GM12892 (cell line): ENCODE data around the genes CDC42EP1, SH3BP1 and GCAT.

DNA sequence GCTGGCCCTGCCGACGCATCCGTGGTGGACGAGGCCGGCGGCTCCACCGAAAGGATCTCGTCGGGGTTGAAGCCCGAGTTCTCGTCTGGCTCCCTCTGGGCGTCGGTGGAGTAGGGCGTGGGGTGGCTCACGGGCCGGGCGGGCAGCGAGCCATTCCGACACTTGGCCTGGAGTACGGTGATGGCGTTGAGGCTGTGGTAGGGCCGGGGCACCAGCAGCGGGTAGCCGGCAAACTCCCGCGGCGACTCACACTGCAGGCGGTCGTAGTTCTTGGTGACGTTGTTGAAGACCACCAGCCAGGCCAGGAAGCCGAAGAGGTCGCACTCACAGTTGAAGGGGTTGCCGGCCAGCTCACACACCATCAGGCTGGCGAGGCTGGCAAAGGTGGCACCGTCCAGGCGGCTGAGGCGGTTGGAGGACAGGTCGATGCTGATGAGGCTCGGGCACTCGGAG lies 52.6 kb downstream of the ELFN2 start:
- RRBS, result 86% methylated on average over 7 of the region's 40 CpGs

DNA sequence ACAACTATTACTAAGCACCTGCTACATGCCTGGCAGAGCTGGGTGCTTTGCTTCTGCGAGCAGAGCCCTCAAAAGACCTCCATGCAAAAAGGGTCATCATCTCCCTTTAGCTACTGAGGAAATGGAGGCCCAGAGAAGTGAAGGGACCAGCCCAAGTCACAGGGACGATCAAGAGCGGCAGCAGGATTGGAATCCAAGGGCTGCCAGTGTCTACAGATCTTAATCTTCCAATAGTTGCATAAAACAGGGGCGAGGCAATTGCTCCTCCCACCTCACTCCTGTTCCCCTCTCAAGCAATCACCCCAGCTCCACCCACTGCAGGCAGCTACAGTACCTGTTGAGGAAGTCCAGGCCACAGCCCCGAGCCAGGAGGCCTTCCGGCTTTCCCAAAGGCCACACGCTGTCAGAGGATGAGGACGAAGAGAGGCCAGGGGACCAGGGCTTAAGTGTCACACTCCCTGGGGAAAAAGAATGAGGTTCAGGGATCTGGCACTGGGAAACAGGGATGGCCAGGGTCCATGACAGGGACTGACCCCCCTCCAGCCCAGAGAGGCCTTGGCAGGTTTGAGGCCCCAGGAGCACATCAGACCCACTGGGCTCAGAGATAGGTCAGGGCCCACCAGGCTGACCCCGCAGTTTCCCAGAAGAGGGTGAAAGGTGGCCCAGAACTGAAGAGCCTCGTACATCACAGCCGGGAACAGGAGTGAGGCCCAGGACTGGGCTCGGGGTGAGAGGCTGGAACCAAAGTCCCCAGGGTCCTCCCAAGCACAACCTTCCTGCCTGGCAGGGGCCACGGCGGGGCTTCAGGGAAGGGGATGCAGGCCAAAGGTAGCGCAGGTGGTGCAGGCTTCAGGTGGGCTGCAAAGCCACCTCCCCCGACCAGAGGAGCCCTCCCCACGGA lies 16.3 kb upstream of the MFNG start:
- RRBS, result 71% methylated on average over 2 of the region's 17 CpGs

- RRBS, result no CpG with 5 or more reads among the region's 17 CpGs
Observed at GRCh38 chr22:37517760-37518366, 1.4 kb downstream of the CARD10 start.

GRCh38 chr22:37559780-37560600 lies at the start of gene CDC42EP1:
CDC42EP1 (plus strand) TSS chr22:37560480.
- RRBS, result 15% methylated on average over 47 of the region's 73 CpGs

- RRBS, result no CpG with 5 or more reads among the region's 14 CpGs
Observed at GRCh38 chr22:37601592-37602430, 6.8 kb upstream of the GGA1 start.

- RRBS, result no CpG with 5 or more reads among the region's 6 CpGs
Observed at GRCh38 chr22:37622769-37623116, 14.1 kb downstream of the GGA1 start.

DNA sequence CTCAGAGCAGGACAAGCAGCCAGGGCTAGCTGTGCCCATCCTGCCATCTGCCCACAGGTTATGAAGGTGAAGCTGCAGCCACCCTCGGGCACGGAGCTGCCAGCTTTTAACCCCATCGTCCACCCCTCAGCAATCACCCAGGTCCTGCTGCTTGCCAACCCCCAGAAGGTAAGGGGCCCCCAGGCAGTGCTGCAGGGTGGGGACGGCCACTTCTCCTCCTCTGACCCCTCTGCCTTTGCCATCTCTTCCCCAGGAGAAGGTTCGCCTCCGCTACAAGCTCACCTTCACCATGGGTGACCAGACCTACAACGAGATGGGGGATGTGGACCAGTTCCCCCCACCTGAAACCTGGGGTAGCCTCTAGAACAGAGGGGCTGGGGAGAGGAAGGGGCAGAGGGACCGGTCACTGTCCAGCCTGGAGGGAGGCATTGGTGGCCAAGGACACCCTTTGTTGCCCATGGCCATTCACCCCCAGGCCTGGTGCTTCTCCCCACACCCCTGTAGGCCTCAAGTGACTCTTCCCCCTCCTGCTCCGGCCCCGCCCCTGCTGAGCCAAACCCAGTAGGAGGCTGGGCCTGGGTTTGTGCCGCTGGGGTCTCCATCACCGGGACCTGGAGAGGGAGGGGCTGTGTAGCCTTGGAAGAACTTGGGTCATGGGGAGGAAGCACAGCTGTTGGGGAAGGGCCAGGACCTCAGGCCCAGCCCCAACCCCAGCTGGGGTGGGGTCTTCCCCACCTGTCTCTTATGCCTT lies 6.9 kb upstream of the SH3BP1 start:
- RRBS, result 18% methylated on average over 4 of the region's 12 CpGs

DNA sequence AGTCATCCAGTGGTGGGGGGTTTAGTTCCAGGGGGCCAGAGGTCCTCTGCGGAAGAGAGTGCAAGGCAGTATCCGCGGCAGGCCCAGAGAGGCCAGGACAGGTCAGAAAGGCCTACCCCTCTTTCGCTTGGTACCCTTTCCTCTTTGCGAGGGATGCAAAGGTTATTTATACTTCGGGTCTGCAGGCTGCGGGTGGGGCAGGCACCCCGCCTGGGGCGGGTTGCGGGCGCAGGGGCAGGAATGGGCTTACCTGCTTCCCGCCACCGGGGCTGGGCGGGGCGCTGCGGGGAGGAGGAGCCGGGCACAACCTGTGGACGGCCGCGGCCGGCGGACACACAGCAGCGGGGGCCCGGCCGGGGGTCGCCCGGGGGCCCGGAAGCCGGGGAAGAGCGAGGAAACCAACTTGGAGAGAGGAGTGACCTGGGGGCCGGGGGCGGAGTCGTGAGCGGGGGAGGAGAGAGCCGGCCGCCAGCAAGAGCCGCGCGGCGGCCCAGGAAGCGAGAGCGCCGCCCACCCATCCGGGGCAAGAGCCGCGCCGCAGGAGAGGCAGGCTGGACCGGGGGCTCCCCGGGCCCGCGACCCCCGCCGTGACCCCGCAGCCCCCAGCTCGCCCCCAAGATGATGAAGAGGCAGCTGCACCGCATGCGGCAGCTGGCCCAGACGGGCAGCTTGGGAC lies at the start of gene SH3BP1:
Gene SH3BP1 (plus strand): TSS at position 500 of the 676 bp plus-strand sequence.
- RRBS, result 2% methylated on average over 13 of the region's 58 CpGs

GRCh38 chr22:37657797-37658002 lies 823 bp upstream of the PDXP start:
- RRBS, result no CpG with 5 or more reads among the region's 4 CpGs

DNA sequence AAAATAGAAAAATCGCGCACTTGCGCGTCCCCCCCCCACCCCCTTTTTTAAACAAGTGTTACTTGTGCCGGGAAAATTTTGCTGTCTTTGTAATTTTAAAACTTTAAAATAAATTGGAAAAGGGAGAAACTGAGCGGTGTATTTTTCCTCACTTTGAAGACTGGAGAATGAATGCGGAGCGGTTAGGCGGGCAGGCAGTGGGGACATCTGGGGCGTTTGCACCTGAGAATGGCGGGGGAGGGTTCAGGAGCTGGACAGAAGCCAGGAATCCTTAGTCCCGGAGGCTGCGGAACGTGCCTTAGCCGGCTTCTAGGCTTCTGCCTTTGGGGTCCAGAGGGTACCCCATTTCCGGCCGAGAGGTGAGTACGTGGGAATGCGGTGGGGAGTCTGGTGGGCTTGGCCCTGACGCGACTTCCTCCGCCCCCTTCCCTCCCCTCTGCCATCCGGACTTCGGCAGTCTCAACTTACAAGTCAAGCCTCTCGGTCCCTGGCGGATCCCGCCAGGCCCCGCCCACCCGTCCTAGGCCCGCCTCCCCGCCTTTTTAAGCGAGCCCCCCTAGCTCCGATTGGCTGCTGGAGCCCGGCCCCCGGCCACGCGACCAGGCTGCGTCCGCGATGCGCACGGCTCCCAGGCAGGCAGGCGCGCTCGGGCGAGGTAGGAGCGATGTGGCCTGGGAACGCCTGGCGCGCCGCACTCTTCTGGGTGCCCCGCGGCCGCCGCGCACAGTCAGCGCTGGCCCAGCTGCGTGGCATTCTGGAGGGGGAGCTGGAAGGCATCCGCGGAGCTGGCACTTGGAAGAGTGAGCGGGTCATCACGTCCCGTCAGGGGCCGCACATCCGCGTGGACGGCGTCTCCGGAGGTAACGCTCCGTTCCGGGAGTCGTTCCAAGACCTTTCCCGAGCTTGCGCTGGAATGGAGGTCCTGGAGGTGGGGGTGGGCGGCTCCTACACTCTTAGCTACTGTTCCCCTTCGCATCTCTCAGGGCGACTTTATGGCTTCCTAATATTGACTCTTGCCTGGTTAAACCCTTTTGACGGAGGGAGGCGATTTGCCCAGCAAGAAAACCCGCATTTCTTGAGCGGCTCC lies at the start of gene GCAT:
Gene GCAT (plus strand): TSS at position 631 of the 1,087 bp plus-strand sequence.
- RRBS, result no CpG with 5 or more reads among the region's 82 CpGs

DNA sequence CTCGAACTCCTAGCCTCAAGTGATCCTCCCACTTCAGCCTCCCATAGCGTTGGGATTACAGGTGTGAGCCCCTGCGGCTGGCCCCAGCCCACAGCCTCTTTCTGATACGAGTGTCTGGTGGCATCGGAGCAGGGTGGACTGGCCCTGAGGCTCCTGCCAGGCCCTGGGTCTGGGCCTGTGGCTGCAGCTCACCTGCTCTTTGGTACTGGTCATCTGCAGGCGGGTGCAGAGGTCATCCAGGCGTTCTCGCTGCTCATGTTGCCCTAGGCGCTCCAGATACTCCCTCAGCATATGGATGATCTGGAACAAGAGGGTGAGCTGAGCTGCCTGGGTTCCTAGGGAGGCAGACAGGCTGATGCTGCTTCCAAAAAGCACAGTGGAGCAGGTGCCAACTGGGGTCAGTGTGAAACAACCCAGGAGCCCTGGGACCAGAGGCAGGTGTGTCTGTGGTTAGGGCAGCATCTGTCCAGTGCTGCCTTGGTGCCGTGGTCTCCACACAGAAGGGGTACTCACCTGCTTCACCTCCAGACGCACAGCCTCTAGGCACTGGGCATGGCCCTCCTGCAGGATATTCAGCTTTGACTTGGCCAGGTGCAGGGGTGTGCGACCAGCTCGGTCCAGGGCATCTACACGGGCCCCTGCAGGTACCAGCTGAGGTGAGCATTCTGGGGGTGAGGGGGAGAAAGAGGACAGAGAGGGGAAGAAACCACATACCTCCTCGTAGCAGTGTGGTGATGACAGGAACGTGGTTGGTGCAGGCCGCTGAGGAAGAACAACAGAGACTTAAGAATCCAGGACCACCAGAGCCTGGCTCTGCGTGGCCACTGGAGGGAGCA lies 9.5 kb downstream of the GALR3 start:
- RRBS, result no CpG with 5 or more reads among the region's 18 CpGs

- RRBS, result no CpG with 5 or more reads among the region's 6 CpGs
Observed at GRCh38 chr22:37842168-37842613, 1.9 kb downstream of the ANKRD54 start.

DNA sequence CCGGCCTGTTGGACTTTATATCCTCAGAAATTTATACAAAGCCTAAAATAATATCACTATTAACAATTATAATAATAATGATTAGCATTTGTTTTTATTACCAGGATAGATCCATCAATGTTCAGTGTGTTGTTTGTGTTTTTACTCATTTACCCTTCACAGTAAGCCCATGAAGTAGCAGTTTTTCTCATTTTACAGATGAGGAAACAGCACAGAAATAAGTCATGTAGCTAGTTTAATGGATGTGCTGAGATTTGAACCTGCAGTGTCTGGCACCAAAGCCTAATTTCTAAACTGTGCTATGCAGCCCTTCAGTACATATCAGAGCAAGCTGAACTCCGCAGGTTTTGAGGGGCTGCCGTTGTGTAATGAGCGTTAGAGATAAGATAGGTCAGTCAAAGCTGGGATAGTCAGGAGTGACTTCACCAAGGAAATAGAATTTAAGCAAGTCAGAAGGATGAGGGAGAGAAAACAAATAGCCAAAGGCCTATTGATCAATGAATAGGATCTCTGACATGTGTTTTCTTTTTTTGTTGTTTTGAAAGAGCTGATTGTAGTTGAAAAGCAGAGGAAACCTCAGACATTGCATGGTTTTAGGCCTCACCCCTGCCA lies 3.0 kb downstream of the EIF3L start:
- RRBS, result no CpG with 5 or more reads among the region's 4 CpGs

DNA sequence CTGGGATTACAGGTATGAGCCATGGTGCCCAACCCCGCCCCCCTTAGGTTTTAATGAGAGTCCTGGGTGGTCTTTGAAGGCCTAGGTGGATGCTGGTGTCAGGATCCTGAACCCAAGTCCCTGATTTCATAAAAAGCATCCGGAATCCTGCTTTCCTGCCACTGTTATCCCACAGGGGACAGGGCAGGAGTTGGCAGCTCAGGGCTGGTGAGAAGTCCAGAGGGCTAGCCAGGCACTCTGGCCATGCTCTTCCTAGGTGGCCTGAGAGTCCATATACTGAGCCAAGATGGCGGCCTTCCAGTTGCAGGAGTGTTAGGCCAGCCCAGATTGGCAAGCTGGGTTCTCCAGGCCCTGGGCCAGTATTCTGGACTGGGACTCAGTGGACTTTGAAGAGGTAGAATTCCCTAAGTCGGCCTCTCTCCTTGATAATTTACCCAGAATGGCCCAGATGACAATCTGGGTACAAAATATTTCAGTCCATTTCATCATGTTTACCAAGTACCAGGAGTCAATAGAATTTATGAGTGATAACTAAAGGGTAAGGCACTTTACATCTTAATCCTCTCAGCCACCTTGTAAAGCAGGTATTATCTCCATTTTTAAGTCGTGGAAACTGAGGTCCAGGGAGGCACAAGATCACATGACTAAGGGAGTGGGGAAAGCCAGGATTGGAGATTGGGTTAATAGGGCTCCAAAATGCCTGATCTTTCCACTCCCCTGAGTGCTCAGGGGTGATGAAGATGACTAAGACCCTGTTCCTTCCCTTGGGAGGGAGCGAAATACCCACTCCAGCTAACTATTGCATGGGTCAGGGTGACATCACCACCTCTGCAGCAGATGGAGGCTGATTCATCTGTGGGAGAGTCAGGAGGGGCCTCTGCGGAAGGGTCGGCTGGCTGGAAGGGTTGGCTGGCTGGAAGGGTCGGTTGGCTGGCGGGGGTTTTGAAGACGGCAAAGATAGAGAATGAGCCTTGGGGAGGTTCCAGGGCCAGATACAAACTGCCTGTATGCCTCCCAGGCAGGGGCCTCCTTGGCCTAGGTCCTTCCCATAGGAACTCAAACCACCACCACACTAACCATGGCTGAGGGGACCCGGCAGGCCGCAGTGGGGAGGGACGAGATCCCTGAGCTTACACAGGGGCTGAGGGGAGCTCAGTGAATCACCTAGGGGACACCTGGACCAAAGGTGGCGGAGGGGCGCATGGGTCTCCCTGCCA lies 1.2 kb upstream of the MICALL1 start:
- RRBS, result no CpG with 5 or more reads among the region's 16 CpGs

DNA sequence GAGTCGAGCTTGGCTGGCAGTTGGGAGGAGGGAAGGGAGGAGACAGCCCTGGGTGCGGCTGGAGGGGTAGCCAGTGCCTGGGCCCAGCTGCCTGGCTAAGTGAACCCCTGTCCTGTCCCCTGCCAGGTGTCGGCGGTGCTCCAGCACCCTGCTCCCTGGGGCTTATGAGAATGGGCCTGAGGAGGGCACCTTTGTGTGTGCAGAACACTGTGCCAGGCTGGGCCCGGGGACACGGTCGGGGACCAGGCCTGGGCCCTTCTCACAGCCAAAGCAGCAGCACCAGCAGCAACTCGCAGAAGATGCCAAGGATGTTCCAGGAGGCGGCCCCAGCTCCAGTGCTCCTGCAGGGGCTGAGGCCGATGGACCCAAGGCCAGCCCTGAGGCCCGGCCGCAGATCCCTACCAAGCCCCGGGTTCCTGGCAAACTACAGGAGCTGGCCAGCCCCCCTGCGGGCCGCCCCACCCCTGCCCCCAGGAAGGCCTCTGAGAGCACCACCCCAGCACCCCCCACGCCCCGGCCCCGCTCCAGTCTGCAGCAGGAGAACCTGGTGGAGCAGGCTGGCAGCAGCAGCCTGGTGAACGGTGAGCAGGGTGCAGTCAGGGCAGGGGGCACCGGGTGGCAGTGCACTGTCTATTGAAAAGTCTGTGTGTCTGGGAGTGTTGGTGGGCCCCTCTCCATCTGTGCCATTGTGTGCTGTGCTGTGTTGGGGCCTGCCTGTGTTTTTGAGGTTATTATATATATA lies 15.9 kb downstream of the MICALL1 start:
- RRBS, result no CpG with 5 or more reads among the region's 20 CpGs

GRCh38 chr22:37932325-37932910 lies 21.0 kb downstream of the C22orf23 start:
- RRBS, result no CpG with 5 or more reads among the region's 16 CpGs

- RRBS, result no CpG with 5 or more reads among the region's 20 CpGs
Observed at GRCh38 chr22:37973871-37974313, 10.5 kb downstream of the SOX10 start.

GRCh38 chr22:38016236-38016479 lies 31.8 kb upstream of the SOX10 start:
- RRBS, result no CpG with 5 or more reads among the region's 7 CpGs

DNA sequence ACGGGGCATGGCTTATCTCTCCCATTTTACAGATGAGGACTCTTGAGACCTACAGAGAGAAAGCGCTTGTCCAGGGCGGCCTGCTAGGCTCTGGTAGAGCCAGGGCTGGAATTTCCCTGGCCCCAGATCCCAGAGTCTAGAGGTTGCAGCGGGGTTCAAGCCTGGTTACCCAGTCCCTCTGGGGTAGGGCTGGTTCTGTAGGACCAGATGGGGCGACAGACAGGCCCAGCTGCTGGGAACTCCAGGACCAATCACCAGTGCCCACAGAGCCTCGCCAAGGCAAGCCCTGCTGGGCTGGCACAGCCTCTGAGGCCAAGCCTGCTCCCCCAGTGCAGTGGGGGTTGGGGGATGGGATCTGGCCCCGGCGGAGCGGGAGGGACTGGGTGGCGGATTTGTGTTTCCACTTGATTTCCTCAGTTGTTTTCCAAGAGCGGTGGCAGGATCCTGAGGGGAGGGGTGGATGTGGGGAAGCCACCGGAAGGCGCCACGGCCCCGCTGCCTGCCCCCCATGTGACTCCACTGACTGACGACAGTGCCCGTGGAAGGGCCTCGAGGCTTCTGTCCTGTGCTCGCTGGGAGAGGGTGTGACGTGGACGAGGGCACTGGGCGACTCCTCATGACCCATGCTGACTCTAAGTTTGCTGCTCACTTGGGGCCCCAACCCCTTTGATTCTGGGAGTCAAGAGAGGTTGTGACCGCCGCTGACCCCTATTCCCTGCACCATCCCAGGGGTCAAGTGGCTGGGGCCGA lies 23.8 kb upstream of the PICK1 start:
- RRBS, result no CpG with 5 or more reads among the region's 25 CpGs

- RRBS, result 47% methylated on average over 4 of the region's 48 CpGs
Observed at GRCh38 chr22:38038230-38039037, 18.8 kb upstream of the PICK1 start.